ENCODE data around the genes C4orf54, DAPP1, DDIT4L, SLC39A8, CISD2, SLC9B1 and SLC9B2.

DNA sequence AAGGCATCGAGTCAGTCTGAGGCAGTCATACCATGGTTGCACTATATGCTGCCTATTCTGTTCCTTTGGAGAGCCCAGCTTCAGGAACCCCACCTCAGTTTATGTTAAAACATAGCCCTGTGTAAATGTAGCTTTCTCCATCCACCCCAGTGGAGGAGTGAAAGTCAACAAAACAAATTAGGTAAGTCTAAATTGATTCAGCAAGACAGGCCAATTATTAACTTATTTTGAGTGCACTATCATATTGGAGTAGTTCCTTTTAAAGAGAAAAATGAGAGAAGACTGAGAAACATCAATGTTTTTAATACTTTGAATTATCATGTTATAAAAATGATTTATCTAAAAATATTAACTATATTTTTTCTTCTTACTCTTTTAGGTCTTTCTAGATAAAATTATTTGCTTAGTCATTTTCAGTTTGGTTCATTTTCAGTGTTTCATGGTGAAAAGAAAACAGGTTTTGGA lies 24.6 kb upstream of the ADH7 start:
- PRO-cap, 4 experiments: no peak in any of the 4 experiments
- RAMPAGE, long total RNA, 4 experiments: no peak in any of the 4 experiments

DNA sequence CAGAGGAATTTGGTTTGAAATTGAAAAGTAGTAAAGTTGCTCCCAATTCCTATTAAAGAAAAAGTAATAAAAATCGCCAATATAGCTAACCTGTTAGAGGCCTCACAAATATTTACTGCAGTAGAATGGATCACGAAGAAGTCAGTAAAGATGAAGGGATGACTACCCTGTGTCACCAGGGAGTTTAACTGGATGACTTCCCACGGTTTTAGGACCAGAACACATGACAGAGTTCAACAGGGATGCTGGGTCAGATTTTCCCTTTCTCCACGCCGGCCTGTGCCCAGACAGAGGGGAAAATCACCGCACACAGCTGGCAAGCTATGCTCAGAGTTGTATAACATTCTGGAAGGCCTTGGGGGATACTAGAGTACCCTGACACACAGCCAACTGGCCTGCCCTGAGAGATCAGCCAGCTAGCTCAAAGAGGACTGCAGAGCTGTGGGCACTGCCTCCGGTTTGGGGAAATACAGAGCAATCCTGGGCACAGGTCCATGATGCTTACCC lies 15.0 kb downstream of the C4orf54 start:
- PRO-cap, 4 experiments: no peak in any of the 4 experiments
- RAMPAGE, long total RNA, 4 experiments: no peak in any of the 4 experiments

- PRO-cap, 4 experiments: no peak in any of the 4 experiments
- RAMPAGE, long total RNA, 4 experiments: no peak in any of the 4 experiments
Observed at GRCh38 chr4:99657680-99657962, at the start of gene C4orf54. Gene C4orf54 (minus strand): TSS chr4:99657828.

GRCh38 chr4:99816434-99817246 lies at the start of gene DAPP1:
Gene DAPP1 (plus strand): TSS chr4:99816827.
- PRO-cap, 4 experiments: peak in 4 of 4 experiments; most common plus-strand start chr4:99816850 (in 4); most common minus-strand start chr4:99816553 (in 2)
- RAMPAGE, long total RNA, 4 experiments: start-site peak on the plus strand in 4 of 4 experiments, at chr4:99816823-99816923 at its widest, 1,362 to 1,567 reads per replicate

- PRO-cap, 4 experiments: no peak in any of the 4 experiments
- RAMPAGE, long total RNA, 4 experiments: no peak in any of the 4 experiments
Observed at GRCh38 chr4:99845955-99846555, 29.4 kb downstream of the DAPP1 start.

DNA sequence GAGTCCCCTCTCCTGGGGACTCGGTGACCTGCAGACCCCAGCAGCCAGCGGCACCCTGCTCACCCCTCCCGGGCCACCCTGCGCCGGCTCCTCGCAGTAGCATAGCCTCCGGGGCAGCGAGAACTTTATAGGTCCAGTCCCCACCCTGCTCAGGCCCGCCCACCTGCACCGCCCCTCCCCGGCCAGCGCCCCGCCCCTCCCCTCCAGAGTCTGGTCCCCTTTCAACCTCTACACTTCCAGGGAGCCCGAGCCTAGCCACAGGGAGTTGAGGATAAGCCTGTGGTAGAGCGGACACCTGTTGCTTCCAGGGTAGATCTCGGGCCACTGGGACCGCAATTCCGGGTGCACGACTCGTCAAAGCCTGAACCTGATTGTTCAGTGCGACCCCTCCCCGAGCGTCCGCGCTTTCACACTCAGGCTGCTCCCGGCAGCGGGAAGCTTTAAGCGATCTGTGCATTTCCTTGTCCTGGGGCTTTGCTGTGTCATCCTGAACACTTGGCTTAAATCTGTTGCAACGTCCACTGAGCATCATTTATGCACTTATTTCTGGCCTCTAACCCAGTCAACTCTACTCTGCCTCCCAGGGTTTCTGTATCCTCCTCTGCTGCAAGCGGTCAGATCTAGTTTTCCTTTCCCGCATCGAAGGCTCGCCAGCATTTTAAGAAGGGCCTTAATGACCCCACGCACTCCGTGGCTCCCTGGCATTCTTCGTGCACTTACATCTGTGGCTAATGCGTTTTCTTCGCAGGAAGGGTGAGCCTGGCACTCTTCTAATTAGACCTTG lies at the start of gene DDIT4L:
TSS of gene DDIT4L (minus strand) at position 101 of the 784 bp plus-strand sequence.
- PRO-cap, 4 experiments: peak in 2 of 4 experiments; most common minus-strand start position 101 of the sequence (in 2)
- RAMPAGE, long total RNA, 4 experiments: start-site peak on the minus strand in 1 of 4 experiments, centred at position 122 of the sequence, 11 reads per replicate

GRCh38 chr4:100458706-100459079 lies 59.1 kb downstream of the EMCN start:
- PRO-cap, 4 experiments: no peak in any of the 4 experiments
- RAMPAGE, long total RNA, 4 experiments: no peak in any of the 4 experiments

- PRO-cap, 4 experiments: no peak in any of the 4 experiments
- RAMPAGE, long total RNA, 4 experiments: no peak in any of the 4 experiments
Observed at GRCh38 chr4:101277002-101277556, 70.2 kb downstream of the PPP3CA start.

GRCh38 chr4:102344905-102345734 lies at the start of gene SLC39A8:
Gene SLC39A8 (minus strand): TSS chr4:102345482.
- PRO-cap, 4 experiments: peak in 4 of 4 experiments; most common plus-strand start chr4:102345200 (in 2); most common minus-strand start chr4:102345023 (in 4)
- RAMPAGE, long total RNA, 4 experiments: start-site peak on the minus strand in 4 of 4 experiments, at chr4:102344988-102345537 at its widest, 42 to 130 reads per replicate

GRCh38 chr4:102503662-102504375 lies 2.7 kb downstream of the NFKB1 start:
- PRO-cap, 4 experiments: no peak in any of the 4 experiments
- RAMPAGE, long total RNA, 4 experiments: no peak in any of the 4 experiments

DNA sequence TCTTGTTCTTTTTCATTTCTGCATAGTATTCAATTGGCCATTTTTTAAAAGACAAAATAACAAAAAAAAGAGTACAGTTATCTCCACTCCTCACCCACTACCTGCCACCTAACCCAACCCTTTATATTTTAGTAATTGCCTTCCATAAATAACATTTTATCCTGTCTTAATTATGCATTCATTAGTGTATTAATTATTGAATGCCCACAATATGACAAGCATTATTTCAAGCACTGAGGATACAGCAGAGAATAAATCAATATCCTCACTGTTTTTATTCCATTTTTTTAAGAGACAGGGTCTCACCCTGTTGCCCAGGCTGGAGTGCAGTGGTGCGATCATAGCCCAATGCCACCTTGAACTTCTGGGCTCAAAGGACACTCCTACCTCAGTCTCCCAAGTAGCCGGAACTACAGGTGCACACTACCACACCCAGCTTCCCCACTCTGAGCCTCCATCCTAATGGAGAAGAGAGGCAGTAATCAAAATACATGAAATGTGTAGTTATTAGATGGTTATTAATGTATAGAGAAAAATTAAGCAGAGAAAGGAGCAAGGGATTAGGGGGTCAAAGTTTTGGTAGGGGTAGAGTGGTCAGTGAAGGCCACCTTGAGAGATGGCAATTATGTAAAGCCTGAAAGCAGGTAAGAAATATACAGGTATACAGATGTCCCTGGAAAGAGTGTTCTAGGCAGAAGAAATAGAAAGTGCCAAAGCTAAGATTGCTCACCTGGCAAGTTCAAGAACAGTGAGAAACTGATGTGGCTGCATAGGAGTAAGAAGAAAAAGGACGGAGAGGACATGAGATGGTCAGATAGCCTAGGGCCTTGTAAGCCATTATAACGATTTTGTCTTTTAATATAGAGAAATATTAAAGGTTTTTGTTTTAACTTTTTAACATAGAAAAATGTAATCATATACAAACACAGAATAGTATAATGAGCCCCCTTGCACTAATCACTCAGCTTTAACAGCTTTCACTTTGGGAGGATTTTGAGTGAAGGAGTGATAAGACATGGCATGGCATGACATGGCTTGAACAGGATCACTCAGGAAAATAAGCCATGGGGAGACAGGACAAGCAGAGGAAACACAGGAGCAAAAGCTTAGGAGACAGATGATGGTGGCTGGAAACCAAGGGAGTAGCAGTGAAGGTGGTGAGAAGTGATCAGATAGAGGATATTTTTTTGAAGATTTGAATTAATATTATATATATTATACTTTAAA lies 57.6 kb downstream of the NFKB1 start:
- PRO-cap, 4 experiments: no peak in any of the 4 experiments
- RAMPAGE, long total RNA, 4 experiments: start-site peak on the plus strand in 1 of 4 experiments, centred at position 658 of the sequence, 8 reads per replicate

DNA sequence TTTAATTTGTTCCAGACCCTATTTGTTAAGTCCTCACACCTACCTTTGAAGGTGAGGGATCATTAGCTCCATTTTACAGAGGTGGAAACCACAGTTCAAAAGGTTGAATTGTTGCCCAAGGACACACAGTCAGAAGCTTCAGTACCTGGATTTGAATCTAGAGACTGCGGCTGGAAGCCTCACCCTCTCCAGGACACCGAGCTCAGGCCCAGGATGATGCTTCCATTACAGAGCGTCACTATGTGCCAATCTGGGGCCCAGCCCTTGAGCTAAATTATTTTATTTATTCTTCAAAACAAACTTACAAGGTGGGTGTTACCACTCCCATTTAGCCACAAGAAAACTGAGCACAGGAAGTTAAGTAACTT lies 129.3 kb downstream of the NFKB1 start:
- PRO-cap, 4 experiments: no peak in any of the 4 experiments
- RAMPAGE, long total RNA, 4 experiments: no peak in any of the 4 experiments

- PRO-cap, 4 experiments: no peak in any of the 4 experiments
- RAMPAGE, long total RNA, 4 experiments: no peak in any of the 4 experiments
Observed at GRCh38 chr4:102639447-102640146, 121.2 kb downstream of the MANBA start.

- PRO-cap, 4 experiments: no peak in any of the 4 experiments
- RAMPAGE, long total RNA, 4 experiments: no peak in any of the 4 experiments
Observed at GRCh38 chr4:102828544-102828661, 1.1 kb upstream of the UBE2D3 start.

DNA sequence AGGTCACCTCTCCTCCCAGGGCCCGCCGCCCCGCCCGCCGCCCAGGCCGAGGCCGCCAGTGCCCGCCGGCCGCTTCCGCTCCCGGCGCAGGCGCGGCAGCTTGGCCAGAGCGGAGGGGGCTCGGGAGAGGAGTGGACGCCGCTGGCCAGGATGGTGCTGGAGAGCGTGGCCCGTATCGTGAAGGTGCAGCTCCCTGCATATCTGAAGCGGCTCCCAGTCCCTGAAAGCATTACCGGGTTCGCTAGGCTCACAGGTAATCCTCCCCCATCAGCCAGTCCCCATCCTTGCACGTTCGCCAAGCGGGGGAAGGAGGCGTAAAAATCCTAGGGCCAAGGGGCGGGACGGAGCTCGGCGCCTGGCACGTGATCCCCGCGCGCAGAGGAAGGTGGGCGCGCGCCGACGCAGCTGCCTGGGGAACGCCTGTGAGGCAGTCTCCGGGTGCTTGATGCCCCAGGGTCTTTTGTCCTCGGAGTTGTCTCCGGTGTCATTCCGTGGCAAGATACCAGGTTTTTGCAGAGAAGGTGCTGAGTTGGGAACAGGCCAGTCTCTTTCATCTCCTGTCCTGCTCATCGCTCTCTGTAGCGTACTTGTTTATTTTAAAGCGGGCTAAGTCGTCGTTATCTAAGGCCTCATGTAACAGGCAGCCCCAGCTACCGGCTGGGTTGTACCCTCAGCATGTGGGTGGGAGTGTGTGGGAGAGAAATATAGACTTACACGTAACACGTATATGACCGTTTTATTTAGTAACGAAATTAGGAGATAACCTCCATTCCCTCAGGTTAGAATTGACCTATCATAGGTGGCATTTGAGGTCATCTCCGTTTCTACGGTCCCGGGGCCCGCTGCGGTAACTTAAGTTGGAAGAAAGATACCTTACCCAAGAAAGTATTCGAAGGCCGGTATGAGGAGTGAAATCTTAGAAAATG lies at the start of gene CISD2:
TSS of gene CISD2 (plus strand) at position 58 of the 926 bp plus-strand sequence.
- PRO-cap, 4 experiments: peak in 4 of 4 experiments; most common plus-strand start position 107 of the sequence (in 4); most common minus-strand start position 294 of the sequence (in 4)
- RAMPAGE, long total RNA, 4 experiments: start-site peak on the plus strand in 3 of 4 experiments, centred at positions 71 to 401 of the sequence, 17 to 699 reads per replicate

- PRO-cap, 4 experiments: peak in 1 of 4 experiments; most common plus-strand start chr4:103019197 (in 1)
- RAMPAGE, long total RNA, 4 experiments: no peak in any of the 4 experiments
Observed at GRCh38 chr4:103018760-103019354, 648 bp downstream of the SLC9B1 start.

GRCh38 chr4:103019355-103020303 lies at the start of gene SLC9B1:
Gene SLC9B1 (minus strand): TSS chr4:103019705.
- PRO-cap, 4 experiments: peak in 4 of 4 experiments; most common plus-strand start chr4:103019788 (in 4); most common minus-strand start chr4:103019651 (in 2)
- RAMPAGE, long total RNA, 4 experiments: start-site peak on the minus strand in 2 of 4 experiments, at chr4:103019648-103019734 at its widest, 22 to 59 reads per replicate

DNA sequence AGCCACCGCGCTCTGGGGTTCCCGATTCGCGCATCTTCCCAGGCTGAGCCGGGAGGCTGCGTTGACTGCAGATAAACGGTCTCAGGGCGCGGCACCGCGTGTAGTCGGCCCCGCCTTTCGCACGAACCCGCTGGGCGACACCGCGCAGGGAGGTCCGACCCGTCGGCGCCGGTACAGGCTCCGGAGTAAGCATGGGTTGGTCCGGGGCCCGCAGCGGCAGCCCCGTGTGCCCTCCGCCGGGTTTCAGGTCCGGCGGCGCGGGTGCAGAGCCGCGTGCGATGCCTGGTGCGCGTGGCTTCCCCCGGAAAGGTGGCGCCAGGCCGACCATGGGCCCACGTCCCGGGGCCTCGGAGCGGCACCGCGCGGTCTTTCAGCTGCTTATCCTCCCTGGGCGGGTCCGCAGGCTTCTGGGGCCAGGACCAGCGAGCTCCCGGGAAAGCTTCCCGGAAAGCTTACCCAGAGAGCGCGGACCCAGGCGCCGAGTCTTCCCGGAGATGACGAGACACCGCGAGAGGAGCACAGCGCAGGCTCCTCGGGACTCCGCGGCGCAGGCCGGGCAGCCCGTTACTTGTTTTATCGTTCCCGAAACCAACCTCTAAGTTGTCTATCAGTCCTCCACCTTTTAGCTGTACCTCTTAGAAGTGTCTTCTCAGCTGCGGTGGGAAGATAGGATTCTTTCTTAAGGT lies at the start of gene SLC9B2:
TSS of gene SLC9B2 (minus strand) at position 496 of the 686 bp plus-strand sequence.
- PRO-cap, 4 experiments: peak in 4 of 4 experiments; most common plus-strand start position 500 of the sequence (in 4); most common minus-strand start position 454 of the sequence (in 3)
- RAMPAGE, long total RNA, 4 experiments: start-site peak on the minus strand in 3 of 4 experiments, centred at positions 54 to 261 of the sequence, 19 to 30 reads per replicate

- PRO-cap, 4 experiments: no peak in any of the 4 experiments
- RAMPAGE, long total RNA, 4 experiments: no peak in any of the 4 experiments
Observed at GRCh38 chr4:103996694-103997241, 277.0 kb upstream of the TACR3 start.

- PRO-cap, 4 experiments: peak in 4 of 4 experiments; most common plus-strand start chr4:105145592 (in 3)
- RAMPAGE, long total RNA, 4 experiments: no peak in any of the 4 experiments
Observed at GRCh38 chr4:105145076-105145731, 1.5 kb upstream of the TET2 start.